Mesenchymal stem cell of the bone marrow (primary cell): ENCODE measurements around a stretch of chr11.

DNA sequence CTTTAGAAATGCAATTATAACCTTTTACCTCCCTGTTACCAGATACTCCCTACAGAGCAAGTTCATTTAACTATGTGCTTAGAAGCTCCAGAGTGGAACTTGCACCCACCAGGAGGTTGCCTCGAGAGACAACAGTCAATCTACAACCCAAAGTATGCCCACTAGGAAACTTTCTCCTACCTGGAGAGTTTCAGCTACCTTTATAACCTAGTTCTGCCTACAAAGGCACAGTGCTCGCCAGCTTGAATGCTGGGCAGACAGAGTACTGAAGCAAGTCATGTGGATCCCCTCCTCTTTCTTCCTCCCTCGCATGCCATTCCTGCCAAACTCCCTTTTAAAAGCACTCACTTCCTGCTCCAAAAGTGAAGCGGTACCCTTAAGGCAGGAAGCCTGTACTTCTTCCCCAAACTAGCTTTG is 258.9 kb downstream of the SWAP70 start:
- CAGE, long polyA plus RNA, result no peak

DNA sequence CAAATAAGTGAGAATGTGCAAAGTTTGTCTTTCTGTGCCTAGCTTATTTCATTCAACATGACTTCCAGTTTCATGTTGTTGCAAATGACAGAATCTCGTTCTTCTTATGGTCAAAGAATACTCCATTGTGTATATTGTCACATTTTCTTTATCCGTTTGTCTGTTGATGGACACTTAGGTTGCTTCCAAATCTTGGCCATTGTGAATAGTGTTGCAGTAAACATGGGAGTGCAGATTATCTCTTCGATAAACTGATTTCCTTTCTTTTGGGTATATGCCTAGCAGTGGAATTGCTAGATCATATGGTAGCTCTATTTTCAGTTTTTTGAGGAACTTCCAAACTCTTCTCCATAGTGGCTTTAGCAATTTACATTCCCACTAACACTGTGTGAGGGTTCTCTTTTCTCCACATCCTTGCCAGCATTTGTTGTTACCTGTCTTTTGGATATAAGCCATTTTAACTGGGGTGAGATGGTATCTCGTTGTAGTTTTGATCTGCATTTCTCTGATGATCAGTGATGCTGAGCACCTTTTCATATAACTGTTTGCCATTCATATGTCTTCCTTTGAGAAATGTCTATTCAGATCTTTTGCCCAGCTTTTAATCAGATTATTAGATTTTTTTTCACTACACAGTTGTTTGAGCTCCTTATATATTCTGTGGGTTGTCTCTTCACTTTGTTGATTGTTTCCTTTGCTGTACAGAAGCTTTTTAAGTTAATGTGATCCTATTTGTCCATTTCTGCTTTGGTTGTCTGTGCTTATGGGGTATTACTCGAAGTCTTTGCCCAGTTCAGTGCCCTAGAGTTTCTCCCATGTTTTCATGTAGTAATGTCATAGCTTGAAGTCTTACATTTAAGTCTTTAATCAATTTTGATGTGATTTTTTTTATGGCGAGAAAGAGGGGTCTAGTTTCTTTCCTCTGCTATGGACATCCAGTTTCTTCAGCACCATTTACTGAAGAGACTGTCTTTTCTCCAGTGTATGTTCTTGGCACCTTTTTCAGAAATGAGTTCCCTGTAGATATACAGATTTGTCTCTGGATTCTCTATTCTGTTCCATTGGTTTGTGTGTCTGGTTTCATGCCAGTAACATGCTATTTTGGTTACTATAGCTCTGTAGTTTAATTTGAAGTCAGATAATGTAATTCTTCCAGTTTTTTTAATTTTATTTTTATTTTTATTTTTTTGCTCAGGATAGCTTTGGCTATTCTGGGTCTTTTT is 124.2 kb downstream of the SBF2 start:
- CAGE, long polyA plus RNA, result no peak

GRCh38 chr11:10282392-10283363 is 11.3 kb downstream of the SBF2 start:
- CAGE, long polyA plus RNA, result no peak

DNA sequence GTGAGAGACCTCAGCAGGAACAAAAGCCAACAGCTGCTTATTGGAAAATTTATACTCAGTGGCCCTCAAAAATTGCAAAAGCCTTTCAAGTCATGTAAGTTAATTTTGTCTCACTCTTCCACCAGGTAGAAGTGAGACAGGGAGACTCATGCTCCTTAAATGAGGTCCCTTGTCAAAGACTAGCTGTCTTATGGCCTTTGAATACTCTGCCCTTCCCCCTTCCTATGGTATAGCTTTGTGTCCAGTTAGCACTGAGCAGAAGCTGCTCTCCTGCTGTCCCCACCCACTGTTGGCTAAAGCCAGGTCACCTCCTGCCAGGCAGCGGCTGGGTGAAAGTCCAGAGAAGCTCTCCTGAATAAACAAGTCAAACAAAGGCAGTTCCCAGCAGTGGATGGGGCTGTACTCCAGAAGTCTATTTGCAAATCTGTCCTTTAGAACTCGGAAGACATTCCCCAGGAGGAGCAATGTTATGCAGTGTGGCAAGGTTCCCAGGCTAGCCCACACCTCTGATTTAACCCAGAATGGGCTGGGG is 21.5 kb downstream of the ADM start:
- CAGE, long polyA plus RNA, result no peak

GRCh38 chr11:10382501-10383089 is 72.5 kb upstream of the AMPD3 start:
- CAGE, long polyA plus RNA, result no peak

- CAGE, long polyA plus RNA, result no peak
Observed at GRCh38 chr11:10385600-10386171, 69.4 kb upstream of the AMPD3 start.

- CAGE, long polyA plus RNA, result no peak
Observed at GRCh38 chr11:10388453-10388963, 66.6 kb upstream of the AMPD3 start.

DNA sequence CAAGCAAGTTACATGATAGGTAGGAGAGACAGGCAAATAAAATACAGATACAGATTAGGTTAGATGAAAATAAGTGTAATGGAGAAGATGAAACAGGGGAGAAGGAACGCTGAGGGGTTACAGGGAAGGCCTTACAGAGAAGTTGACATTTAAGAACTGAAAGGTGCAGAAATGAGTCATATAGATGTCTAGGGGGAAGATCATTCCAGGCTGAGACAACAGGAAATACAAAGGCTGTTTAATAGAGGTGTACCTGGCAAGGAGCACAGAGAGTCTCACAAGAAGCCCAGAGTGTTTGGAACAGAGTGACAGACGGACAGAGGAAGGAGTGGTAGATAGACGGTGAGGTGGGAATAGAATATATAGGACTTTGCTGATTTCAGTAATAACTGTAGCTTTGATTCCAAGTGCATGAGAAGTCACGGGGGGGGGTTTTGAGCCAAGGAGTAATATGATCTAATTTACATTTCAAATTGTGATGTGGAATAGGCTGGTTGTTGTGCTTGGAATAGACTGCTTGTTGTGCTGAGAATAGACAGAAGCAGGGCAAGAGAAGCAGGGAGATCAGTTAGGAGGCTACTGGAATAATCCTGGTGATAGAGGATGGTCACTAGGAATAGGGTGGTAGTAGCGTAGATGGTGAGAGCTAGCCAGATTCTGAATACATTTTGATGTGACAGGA is 13.6 kb downstream of the RNF141 start:
- CAGE, long polyA plus RNA, result no peak

DNA sequence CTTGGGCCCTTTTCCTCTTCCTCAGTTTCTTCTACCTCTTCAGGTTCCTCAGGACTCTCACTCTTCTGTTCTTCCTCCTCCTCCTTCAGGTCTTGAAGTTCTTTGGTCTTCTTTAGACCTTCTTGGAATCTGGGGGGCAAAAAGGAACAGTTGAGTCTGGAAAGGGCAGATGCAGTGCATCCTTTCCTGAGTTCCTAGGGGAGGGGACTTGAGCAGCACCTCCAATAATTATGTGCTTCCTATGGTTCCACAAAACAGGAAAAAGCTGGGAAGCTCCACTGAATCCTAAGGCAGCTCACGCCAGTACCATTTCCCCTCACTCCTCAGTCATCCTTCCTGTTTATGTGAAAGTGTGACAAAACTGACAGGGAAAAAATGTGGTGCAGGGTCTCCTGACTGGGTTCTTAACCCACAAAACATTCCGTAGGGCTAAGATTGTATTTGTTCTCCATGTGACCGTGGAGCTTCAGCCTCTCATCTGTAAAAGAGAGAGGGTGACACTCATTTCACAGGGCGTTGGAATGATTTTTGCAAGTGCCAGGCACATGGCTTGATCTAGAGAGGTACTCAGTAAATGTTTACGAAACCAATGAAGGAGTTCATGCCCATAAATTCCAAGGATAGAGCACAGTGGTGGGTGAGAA is 12.1 kb upstream of the LYVE1 start:
- CAGE, long polyA plus RNA, result no peak

DNA sequence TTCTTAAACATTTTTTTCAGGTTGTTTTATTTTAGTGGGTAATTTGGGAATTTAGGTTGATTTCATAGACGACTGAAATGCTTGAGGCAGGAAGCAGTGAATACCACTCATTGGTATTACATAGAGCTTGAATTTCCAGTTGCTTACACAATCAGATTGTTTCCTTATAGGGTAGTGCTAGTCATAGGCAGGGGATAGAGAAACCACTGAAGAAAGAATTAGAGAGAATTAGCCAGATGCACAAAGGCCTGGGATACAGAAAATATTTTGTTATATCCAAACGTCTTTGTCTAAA is 23.9 kb upstream of the LYVE1 start:
- CAGE, long polyA plus RNA, result no peak

- CAGE, long polyA plus RNA, result no peak
Observed at GRCh38 chr11:10797966-10798851, 10.5 kb downstream of the EIF4G2 start.

DNA sequence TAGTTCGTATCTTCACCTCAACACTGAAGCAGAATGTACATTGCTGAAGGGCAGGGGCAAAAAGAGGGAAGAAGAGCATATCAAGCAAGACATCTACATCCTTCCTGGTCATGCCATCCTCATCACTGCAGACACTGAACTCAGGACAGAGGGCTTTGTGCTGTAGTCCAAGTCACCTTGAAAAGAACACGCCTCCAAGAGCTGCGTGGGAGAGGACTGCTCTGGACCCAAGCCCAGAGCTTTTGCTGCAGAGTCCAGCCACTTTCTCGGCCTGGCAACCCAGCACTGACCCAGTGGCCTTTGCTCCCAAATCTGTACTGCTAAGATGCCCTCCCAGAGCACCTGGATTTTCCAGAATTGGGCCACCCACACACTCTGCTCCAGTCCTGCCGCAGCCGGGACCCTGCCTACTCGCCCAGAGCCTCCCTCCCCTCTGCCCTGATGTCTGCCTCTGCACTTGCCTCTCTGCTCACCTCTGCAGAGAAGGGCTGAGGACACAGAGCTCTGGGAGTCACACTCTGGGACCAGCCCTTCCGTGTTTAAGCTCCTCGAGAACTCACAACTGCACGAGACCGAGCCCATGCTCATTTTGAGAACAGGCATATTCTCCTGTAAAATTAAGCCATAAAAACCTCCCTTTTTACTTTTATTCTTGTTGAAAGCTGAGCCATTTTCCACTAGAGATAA is 83.7 kb upstream of the CSNK2A3 start:
- CAGE, long polyA plus RNA, result no peak

DNA sequence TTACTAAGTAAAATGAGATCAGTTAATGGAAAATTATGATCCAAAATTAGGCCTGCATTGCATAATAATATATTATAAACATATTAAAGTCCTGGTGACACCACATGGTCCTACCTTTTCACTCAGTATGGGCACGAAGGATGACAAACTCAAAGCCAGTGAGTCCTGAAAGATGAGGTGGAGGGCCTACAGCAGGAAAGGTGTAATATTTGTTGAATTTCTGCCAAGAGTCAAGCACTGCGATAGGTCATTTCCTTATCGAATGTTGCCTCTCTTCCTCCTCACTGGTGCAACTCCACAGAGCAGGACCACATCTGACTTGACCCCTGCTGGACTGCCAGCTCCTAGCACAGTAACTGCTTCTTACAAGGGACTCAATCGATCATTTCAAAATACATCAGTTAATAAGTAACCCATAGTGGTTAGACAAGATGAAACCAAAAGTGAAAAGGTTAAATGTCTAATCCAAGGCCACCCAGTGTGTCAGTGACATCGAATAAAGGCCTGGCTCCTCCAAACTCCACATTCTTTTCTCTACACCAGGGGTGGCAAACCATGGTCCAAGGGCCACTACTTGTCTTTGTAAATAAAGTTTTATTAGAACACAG is 98.4 kb upstream of the CSNK2A3 start:
- CAGE, long polyA plus RNA, result no peak

DNA sequence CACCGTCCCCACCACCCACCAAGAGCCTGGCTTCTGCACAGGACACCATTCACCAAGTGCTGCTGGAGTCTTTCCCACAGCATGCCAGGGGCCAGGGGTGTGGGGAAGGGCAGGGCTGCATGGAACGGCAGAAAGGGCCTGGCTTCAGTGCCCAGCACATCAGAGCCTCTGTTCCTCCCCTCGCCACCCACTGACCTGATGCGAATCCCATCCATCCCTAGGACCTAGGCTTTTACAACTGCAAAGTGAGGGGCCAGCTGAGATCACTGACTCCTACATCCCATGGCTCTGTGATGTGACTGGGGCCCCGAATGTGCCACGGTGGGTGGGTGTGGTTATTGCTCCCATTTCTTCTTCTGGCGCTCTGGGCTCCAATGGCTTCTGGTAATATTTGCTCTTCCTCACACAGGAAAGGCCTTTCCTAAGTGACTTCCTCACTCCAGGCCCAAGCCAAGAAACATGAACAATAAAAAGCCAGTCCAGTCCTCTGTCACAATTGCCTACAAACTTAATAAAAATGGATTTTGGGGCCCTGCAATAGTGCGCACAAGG is 78.3 kb downstream of the GALNT18 start:
- CAGE, long polyA plus RNA, result no peak

- CAGE, long polyA plus RNA, result no peak
Observed at GRCh38 chr11:11960205-11961318, 47.9 kb downstream of the DKK3 start.

DNA sequence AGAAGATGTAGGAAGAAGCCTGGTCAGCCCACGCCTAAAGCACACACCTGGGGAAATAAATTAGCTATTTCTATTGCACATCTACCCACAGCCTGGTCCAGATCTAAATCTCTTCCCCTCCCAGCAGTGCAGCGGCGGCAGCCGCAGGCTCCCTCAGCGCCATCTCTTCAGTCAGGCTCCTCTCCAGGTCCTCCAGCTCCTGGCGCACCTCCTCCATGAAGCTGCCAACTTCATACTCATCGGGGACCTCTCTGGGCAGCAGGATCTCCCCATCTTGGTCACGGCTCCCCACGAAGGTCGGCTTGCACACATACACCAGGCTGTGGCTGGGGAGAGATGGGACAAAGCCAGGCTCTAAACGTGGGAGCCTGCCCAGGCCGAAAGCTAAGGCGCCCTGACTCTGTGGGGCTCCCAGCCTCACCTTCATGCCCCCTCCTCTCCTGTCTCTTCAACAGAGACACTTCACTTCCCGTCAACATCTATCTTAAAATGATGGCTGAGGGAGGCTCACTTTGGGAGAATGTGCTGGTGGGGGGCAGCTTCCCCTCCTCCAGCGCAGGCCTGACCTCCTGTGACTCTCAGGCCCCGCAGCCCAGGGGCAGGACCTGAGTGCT is 44.0 kb downstream of the DKK3 start:
- CAGE, long polyA plus RNA, result no peak

DNA sequence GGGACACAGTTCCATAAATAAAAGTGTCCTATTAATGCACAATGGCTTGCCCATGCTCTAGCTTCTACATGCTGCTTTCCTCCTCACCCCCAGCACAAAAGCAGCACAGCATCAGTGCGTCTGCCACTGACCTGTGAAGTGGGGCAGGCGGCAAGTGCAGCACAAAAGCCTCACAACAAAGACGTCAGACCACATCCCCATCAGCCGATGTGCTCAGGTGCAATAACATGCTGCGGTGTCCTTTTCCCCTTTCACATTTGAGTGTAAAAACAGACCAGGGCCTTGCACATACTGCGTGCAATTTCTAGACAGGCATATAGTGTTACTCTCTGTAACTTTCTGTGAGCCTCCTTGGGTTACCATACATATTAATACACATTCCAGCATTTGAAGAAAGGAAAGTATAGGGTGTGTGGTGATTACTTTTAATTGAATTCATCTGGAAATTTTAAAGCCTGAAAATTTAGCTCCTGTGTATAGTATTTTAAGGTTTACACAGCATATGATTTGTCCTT is 12.7 kb downstream of the DKK3 start:
- CAGE, long polyA plus RNA, result no peak

DNA sequence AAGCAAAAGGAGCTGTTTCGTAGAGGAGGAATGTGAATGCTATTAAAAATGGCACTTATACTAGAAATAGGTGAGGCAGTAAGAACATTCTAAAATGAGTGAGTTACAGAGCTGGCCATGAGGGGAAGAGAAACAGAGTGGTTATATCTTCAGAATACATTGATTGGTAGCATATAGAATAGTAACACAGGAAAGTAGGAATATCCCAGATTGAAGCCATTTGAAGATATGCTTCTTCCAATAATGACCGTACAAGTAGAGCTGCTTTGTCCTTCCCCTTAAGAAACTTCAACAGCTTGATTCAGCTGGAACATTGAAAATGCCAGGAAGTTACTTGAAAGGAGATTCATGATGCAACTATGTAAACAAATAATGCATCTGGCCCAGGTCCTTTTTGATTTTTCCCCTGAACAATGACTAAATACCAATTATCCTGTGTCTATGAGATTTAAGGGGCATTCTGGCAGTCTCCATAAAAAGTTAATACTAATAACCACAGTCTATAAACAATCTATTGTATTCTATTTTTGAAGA is 3.0 kb downstream of the DKK3 start:
- CAGE, long polyA plus RNA, result no peak

GRCh38 chr11:12006581-12007347 is 1.7 kb downstream of the DKK3 start:
- CAGE, long polyA plus RNA, result no peak

DNA sequence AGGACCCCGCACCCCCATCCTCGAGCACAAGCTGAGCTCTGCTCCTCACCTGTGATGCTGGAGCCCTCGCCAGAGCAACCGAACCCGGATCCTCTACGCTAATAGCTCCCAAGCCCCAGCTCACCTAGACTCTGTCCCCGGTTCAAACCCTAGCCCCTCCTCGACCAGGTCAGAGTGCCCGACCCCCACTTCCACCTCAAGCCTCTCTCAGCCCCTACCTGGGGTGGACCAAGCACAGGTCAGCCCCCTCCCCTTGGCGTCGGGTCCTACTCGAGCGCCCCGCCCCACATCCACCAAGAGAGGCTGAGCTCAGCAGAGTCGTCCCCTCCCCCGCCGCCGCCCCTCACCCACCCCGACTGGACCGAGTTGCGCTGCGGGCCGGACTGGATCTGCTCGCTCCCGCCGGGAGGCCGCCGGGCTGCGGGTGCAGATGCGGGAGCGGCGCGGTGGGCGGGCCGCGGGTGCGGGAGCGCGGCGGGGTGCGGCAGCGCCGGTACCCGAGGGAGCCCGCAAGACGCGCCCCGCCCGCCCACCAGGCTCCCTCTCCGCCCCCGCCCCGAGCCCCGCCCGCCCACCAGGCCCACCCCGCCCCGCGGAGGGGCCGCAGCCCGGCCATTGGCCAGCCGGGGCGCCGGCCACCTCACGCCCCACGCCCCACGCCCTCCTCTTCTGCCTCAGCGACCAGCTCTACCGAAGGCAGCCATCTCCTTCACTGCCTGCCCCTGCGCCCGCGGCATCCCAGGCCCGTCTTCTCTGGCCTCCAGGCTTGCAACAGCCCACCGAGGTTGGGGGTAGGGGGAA is 595 bp upstream of the DKK3 start:
- CAGE, long polyA plus RNA, result no peak